ENCODE measurements around a stretch of chr2.

DNA sequence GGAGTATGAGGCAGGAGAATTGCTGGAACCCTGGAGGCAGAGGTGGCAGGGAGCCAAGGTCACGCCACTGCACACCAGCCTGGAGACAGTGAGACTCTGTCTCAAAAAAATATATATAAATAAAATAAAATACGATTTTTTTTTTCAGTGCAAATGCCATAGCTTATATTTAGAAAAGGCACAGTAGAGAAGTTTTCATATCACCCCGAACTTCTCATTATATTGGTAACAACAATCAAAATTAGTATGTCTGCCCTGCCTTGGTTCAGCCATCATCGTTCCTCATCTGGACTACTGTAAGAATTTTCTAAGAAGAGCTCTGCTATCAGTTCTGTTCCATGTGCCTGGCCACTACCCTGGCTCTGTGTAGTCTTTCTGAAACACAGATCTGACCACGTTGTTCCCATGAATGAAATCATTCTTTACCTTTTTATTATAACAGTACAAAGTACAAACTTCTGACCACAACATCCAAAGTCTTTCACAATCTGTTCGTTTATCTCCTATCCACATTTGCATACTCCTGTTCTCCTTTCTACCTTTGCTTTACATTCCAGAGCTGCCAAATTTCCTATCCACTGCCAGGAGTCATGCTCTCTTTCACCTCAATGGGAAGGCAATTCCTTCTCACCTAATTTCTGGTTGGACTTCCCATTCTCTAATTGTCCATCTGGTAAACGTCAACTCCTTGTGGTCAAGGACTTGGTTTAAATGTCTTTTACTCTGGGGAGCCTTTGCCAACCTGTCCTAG, 284.6 kb upstream of the LRP1B start:
- PRO-cap, result no peak

GRCh38 chr2:142716417-142717113, 160.9 kb upstream of the KYNU start:
- PRO-cap, result no peak

DNA sequence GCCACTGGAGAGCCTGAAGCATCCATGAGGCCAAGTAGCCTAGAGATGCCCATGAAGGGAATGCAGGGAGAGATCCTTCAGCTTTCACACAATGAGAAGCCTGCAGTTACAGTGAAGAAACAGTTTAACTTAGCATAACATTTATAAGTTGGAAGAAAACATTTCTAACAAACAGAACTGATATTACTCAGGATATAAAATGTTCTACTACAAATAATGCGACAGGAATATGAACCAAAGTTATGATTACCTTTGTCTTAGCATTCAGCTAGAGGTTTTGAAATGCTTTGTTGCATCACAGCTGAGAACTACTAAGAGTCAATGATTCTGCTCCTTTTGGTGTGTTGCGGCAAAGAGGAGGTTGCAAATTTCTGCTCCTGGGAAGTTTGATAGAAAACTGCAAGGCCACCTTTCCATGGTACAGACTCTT, 6.9 kb upstream of the KYNU start:
- PRO-cap, result no peak

- PRO-cap, result no peak
Observed at GRCh38 chr2:143040341-143040745, 88.9 kb upstream of the ARHGAP15 start.

DNA sequence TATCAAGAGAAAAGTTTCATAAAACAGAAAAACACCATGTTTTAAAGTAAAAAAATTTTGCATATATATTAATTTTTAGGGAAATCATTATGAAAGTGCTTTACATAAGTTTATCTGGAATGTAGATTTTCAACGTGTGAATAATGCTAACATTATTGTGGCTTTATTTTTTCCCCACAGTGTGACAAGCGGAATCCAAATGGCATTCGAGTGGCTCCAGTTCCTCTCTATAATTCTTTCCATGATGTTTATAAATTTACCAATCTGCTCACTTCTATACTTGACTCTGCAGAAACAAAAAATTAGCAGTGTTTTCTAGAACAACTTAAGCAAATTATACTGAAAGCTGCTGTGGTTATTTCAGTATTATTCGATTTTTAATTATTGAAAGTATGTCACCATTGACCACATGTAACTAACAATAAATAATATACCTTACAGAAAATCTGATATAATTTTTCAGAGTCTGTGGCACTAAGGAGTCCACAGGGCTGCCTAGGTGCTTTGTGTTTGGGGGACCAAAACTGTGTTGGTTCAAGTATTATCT, 87.3 kb upstream of the ARHGAP15 start:
- PRO-cap, result no peak

- PRO-cap, result unidirectional peak, minus-strand start at chr2:143150483
Observed at GRCh38 chr2:143150270-143150772, 21.1 kb downstream of the ARHGAP15 start.

DNA sequence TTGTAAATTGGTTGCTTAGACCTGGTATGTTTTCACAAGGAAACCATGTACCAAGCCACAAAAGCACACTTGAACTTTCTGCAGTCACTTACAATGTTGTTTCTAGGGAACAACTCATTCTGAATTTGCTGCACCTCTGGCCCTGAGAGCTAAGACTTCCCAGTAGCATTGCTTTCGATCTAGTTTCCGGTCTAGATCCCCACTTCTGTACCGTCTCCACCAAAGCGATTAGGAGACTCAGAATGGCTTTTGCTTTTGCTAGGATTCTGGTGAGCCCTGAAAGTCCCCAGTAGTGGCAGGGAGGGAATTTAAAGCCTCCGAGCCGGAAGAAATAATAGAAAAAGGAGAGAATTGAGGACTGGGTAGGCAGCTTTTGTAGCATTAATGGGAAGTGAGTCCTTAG, 313.0 kb downstream of the ARHGAP15 start:
- PRO-cap, result no peak

GRCh38 chr2:143525575-143525982, 396.4 kb downstream of the ARHGAP15 start:
- PRO-cap, result no peak

- PRO-cap, result no peak
Observed at GRCh38 chr2:143569278-143569477, 440.0 kb downstream of the ARHGAP15 start.

DNA sequence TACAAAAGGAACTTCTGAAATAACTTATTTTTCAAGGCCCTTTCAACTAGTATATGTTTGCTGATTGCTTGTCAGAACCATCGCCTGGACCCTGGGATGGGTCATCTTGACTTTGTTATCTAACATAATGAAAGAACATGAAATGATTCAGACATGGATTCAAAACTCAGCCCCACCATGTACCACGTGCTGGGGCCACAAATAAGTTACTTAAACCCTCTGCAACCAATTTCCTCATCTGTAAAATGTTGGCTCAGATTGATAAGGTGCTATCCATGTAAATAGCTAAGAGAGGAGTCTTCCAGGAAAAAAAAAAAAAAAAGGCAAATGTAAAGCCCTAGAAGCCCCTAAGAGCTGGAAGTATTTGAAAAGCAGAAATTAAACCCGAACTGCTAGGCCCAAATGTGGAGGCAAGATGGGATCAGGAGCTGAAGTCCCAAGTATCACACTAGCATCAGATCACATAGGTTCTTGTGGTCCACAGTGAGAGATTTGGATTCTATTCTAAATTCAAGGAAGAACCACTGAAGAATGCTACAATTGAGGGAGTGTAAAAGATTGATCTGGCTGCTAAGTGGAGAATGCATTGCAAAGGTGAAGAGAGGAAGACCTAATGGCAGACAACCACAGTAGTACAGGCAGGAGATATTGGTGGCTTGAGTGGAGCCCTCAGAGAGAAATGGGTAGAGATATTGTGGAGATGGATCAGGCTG, 574.6 kb downstream of the ARHGAP15 start:
- PRO-cap, result no peak

- PRO-cap, result no peak
Observed at GRCh38 chr2:143718649-143719215, 589.5 kb downstream of the ARHGAP15 start.

DNA sequence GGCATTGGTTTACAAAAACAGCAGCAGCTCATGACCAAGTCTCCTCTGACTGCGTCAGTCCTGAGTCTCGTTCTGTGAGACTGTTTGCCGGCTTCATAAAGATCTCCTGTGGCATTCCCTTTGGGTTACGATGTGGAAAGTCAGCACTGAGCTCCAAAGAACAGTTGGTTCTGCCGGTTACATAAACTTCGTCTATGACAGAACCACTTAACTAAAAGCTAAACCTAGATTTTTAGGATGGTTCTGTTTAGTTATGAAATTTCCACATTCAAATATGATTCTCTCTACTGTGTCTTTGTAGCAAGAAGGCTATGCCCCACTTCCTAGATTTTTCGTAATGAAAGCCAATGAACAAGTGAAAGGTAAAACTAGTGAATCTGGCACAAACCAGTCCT, 487.2 kb downstream of the GTDC1 start:
- PRO-cap, result no peak

- PRO-cap, result no peak
Observed at GRCh38 chr2:143934541-143935054, 397.7 kb downstream of the GTDC1 start.

DNA sequence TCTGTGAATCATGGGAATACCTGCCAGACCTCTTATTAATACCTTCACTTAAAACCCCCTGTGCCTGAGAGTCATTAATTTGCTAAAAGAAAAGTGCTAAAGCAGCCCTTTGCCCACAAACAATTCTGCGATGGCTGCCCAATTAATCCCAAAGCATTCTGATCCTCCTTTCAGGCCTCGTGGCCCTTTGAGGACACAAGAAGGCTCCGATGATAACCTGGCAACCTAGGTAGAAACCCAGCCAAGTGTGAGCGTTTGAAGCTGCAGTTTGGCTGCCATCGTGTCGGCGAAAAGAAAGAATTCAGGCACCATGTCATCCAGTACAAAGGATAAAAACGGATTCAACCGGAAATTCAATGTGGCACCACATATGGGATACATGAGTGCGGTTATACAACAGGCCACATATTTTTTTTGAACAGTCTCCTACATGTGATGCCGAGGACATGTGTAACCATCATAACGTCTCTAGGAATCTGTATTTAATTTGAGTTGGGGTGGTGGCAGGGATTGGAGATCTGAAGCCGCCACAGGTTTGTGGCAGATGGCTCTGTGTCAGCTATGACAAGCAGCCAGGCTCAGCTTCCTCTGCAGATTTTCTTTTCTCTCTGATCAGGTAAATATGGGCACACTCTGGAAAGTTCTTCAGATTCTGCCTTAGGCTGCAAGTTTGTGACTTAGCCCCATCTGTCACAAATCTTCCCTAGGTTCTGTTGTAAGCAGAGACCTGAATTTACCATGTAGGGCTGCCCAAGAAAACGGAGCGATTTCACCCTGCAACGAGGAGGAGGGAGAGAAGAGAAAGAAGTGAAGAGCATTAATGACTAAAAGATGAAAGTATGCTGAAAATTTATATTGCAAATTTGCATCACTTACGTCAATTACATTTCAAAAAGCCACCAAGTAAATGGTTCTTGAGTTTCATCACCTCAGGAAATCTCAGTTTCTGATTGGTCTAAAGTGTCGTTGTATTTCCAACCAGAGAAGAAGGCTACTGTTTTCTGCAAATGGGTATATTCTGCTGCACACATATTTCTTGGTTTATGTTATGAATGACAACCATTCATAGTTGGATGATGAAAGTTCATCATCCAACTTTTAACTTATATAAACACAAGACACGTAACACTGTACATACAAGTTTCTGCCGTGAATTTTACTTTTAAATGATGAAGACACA, 385.6 kb downstream of the GTDC1 start:
- PRO-cap, result no peak

DNA sequence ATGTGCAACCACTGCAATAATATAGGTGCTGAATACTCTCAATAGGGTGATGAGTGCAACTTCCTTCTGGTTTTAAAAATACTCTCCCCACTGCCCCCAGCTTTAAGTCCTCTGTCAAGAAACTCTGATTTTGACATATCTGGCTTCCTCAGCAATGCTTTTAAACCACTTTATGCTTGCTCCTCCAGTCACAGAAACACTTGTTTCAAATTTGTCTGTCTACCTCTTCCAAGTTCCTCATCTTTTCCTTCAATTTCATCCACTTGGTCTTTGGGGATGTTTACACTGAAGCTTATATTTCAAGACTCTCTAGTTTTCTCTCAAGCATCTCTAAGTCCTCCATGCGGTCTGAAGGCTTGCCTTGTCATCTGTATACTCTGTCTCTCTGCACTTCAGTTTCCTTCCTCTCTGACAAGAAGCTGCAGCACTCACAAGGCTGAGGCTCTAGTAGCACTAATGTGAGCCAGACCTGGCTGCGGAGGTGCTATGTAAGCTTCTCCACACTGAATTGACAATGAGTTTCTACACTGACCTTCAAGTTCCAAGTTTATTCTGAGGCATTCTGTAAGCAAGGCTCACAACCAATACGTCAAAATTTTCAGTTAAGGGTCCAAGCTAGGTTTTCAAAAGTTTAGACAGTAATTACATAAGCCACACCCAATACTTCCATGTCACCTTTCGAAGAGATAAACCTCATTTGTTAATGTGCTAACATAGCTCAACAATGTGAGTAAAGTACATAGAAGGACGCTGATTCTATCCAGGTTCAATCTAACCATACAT, 234.5 kb downstream of the GTDC1 start:
- PRO-cap, result no peak

DNA sequence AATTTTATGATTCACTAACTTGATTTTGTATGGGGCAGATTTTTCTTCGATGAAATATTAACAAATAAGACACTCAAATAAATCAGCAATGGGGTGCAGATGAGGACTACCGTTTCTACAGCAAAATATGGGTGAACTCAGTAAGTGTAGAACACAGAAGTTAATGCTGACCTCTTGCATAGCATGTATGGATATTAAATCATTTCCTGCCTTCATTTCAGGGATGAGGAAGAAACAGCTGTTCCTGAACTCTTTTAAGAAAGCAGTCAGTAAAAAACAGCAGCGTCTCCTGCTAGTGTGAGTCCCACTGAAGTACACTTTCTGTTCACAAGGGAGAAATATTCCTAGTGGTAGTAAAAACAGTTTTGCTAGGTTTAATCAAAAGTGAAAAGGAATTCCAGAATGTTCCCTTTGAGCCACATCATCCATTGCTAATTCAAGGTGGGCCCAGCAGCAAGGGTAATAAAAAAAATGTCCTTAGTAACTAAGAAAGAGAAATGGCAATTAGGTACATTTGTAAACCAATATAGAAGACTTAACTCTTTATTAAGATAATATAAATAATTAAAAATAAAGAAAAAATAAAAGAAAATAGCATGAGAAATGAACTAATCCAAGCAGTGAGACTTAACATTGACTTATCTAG, 191.3 kb downstream of the GTDC1 start:
- PRO-cap, result no peak

DNA sequence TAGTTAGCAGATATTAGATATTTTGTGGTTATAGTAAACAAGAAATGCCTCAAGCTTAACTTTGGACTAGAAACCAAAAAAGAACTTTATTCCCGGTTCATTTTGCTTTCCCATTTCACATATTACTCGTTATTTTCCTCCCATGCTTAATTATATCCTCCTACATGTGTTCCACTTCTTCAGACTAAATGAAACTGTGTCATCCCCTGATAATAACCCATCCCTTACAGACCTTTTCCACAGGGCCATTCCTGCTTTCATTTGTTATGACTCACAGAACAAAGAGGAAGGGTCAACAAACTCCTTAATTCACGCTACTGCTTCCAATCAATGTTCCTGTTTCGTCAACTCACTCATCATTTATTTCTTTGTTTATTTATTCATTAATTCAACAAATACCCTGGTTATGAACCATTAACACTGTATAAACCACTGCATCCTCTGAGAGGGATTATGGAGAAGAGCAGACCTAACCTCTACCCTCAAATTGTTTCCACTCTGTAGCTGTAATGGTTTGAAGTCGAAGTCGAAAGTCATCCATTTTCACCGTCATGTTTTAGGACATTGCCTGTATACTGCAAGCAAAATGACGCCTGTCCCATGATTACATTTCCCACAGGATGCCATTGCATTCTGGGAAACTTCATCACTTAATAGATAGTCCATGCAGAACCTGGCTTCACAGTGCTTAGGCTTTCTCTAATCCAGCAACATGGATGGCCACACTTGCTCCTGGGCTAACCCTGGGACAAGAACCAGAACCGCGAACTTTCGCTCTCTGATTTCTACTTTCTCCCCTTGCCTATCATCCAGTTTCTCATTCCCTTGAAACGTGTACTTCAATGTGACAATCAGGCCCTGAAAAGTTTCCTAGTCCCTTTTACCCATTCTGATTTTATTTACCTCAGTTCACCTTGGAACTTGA, 83.3 kb upstream of the GTDC1 start:
- PRO-cap, result no peak

- PRO-cap, result no peak
Observed at GRCh38 chr2:144454462-144455532, 65.1 kb downstream of the ZEB2 start.

GRCh38 chr2:144495190-144496076, 24.5 kb downstream of the ZEB2 start:
- PRO-cap, result no peak

DNA sequence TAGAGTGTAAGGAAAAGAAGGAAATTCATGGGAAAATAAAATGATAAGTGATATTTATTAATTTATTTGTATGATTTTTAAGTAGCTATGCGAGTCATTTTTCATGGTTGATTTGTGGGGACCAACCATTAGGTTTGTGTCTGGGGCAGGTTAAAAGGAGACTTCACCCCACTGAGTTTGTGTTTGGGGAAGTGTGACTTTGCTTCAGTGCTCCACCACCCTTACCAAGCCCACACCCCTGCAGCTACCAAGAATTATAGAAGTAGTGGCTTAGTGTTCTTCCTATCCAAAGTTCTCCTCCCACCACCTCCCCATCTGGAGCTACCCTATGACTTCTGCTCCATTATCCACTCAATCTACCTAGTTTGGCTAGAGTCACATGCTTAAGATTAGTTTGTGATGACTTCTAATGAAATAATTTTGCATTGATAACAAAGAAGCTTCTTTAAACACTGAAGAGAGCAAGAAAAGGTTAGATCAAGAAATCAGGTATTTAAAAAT, 182.1 kb upstream of the ZEB2 start:
- PRO-cap, result no peak